Foreskin fibroblast (primary cell): ENCODE measurements around a stretch of chr16.

- RRBS = no CpG with 5 or more reads among the region's 9 CpGs
Measured at GRCh38 chr16:54178254-54178837, 108.2 kb downstream of the IRX3 start.

- RRBS = 27% methylated on average over 7 of the region's 27 CpGs
Measured at GRCh38 chr16:54194341-54194900, 92.2 kb downstream of the IRX3 start.

DNA sequence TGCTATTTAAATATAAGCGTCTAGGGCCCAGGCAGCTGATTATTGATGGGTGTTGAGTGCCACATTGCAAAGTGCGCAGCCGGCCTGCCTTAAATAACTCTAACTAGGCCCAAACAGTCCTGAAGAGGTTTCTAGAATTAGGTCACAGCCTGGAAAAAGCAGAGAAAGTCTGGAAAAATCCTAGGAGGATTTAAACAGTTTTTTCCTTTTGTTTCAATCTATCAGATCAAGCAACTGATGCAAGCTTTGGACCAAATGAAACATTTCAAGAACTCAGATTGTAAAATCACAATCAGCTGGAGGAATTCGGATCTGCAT, 46.3 kb downstream of the IRX3 start:
- RRBS = no CpG with 5 or more reads among the region's 4 CpGs

- RRBS = no CpG with 5 or more reads among the region's 4 CpGs
Measured at GRCh38 chr16:54421923-54422581, 135.5 kb upstream of the IRX3 start.

DNA sequence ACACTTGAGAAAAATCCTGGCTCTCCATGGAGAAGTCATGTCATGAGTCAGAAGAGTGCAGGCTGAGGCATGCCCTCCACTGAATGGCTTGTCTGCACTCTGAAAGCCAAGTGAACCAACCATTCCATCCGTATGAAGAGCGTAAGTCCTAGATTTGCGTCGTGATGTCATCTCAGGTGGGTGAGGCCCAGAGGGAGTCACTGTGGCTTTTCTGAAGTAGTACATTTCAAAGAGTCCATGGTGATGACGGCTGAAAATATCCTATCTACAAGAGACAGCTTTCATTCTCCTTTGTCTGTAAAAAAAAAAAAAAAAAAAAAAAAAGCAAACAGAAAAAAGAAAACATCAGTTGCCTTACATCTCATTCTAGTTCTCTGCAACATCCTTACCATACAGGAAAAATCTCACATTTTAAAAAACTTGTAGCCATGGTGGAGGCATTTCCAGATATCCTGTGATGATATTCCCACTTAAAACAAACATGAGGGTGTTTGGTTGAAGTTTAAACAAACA, 83.3 kb upstream of the IRX5 start:
- RRBS = no CpG with 5 or more reads among the region's 5 CpGs

GRCh38 chr16:54927738-54927915, 3.0 kb upstream of the IRX5 start:
- RRBS = no CpG with 5 or more reads among the region's 2 CpGs

DNA sequence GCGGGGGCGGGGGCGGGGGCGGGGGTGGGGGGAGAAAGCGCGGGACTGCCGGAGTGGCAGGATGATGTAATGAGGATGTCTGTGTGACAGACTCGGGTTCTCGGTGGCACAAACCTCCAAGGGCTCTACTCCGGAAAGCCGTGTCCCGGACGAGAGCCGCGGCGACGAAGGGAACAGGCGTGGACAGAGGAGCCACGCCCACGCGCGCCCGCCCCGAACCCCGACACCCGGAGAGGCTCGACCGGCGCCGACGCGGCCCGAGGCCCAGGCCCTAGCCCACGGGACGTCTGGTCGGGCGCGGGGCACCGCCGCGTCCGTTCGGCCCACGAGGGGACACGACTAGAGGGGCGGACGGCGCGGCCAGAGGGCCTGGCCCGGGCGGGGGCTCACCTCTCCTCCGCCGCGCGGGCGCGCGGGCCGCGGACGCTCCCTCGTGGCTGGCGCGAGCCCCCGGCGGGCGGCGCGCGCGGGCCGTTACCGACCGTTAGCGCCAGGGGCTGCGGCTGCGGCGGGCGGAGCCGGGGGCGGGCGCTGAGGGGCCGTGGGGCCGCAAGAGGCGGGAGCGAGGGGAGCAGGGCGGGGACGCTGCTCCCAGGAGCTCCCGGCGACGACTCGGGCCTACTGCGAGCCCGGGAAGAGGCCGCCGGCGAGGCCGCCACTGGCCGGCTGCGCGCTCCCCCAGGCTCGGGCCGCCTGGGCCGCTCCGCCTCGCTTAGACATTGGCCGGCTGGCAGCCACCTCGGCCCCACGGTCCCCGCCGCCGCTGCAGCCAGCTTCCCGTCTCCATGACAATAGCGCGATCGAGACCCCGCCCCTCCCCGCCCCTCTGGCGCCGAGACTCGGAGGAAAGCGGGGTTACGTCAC, 2.1 kb upstream of the IRX5 start:
- RRBS = 1% methylated on average over 63 of the region's 123 CpGs

- RRBS = 2% methylated on average over 7 of the region's 19 CpGs
Measured at GRCh38 chr16:54935404-54935882, 4.8 kb downstream of the IRX5 start.

DNA sequence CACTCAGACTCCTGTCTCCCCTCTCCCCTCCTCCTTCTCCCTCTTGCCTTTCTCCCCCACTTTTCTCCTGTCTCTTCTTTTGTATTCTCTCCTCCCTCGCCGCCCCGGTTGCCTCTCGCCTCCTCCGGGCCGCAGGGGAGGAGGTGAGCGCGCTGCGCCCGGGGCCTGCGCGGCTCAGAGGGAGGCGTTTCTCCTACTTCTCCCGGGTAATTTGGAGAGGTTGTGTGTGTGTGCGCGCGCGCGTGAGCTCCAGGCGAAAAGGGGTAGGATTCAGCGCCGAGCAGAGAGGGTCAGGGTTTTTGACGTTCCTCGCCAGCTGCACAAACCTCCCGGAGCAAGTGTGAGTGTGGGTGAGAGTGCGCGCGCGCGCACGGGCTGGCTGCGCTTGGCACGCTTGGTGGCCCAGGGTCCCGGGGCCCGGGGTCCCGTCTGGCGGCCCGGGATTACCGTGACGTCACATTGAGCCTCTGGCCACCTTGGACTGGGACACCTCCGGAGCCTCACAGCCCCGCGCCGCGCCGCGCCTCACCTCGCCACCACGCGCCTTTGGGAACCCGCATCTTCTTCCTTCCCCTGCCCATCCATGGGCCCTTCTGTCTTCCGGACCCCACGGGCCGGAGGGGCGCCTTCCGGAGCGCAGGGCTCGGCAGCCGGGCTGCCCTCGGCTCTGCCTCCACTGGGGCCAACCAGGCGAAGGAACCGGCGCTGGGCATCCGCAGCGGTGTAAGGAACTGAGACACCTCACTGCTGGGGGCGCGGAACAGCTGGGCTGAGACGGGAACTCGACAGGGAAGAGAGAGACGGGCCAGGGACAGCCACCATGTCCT, 482 bp downstream of the IRX6 start:
- RRBS = 2% methylated on average over 25 of the region's 70 CpGs

GRCh38 chr16:55389402-55390227, 65.6 kb downstream of the IRX6 start:
- RRBS = no CpG with 5 or more reads among the region's 11 CpGs

- RRBS = no CpG with 5 or more reads among the region's 5 CpGs
Measured at GRCh38 chr16:55709668-55710014, 53.9 kb downstream of the SLC6A2 start.

DNA sequence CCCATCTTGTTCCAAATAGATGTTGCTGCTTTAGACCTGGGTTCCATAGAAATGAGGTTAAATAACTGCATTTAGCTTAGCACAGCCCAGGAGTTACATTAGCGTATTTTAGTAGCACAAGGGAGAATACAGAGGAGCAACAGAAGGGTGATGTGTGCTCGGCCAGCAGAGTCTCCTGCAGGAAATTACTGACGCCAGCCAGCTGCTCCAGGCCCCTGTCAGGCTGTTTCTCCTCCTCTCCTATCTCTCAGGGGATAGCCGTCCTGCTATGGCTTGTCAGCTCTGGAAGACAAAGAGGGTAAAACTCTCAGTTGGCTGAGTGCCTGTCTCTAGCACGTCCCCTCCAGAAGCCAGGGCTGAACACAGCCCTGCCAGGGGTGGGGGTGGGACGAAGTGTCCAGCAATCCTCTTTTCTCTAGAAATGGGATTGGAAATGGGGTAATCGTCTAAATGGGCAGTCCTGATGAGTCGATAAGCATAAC, 89.2 kb upstream of the GNAO1 start:
- RRBS = no CpG with 5 or more reads among the region's 8 CpGs

GRCh38 chr16:56400606-56401353, 24.6 kb downstream of the AMFR start:
- RRBS = no CpG with 5 or more reads among the region's 7 CpGs

- RRBS = no CpG with 5 or more reads among the region's 12 CpGs
Measured at GRCh38 chr16:56402786-56403244, 22.5 kb downstream of the AMFR start.

DNA sequence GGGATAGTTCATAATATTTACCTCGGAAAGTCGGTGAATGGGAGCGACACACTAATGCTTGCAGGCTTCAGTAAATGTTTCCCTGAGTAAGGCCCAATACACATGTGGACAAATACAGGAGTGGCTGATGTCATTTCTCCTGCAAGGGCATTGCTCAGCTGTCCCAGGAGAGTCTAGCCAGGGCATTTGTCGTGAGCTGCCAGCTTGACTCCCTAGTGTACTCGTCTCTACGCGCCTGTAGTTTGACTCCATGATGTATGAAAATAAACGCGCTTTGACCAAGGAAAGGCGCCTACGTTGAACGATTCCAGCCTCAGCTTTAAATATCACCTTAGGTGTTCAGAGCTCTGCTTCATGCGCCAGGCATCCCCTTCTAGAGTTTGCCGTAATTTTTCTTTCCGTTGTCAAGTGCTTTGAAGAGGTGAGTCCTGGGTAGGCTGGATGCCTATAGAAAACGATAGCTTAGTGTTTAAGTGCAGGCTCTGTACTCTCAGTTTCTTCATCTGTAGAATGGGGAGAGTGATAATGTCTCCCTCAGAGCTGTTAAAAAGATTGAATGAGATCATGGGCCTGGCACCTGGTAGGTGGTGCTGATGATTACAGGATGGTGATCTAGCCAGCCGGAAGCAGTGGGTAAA, 894 bp downstream of the OGFOD1 start:
- RRBS = no CpG with 5 or more reads among the region's 17 CpGs

- RRBS = no CpG with 5 or more reads among the region's 6 CpGs
Measured at GRCh38 chr16:56606496-56606982, 1.8 kb upstream of the MT2A start.

DNA sequence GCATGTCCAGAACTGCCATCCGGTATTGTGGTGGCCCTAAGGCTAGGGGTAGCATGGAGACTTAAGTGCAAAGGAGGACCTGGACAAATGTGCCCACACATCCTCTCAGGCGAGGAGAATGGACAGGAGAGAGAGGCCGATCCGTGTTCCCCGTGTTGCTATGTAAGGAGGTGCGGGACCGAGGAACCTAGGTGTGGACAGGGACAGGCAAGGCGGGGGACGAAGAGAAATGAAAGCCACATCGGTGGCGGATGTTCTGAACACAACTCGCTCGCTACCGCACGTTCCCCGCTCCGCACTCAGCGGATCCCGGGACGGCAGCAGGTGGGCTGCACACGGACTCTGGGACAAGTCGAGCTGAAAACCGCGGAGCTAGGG, 533 bp upstream of the MT1E start:
- RRBS = 2% methylated on average over 3 of the region's 24 CpGs

GRCh38 chr16:56686244-56686798, 4.1 kb downstream of the MT1X start:
- RRBS = no CpG with 5 or more reads among the region's 13 CpGs

- RRBS = no CpG with 5 or more reads among the region's 5 CpGs
Measured at GRCh38 chr16:56916886-56917541, 14.9 kb upstream of the HERPUD1 start.

- RRBS = no CpG with 5 or more reads among the region's 5 CpGs
Measured at GRCh38 chr16:56933642-56934157, 1.8 kb downstream of the HERPUD1 start.